Mesenchymal stem cell of the bone marrow (primary cell): ENCODE measurements around the gene TMEM182.

DNA sequence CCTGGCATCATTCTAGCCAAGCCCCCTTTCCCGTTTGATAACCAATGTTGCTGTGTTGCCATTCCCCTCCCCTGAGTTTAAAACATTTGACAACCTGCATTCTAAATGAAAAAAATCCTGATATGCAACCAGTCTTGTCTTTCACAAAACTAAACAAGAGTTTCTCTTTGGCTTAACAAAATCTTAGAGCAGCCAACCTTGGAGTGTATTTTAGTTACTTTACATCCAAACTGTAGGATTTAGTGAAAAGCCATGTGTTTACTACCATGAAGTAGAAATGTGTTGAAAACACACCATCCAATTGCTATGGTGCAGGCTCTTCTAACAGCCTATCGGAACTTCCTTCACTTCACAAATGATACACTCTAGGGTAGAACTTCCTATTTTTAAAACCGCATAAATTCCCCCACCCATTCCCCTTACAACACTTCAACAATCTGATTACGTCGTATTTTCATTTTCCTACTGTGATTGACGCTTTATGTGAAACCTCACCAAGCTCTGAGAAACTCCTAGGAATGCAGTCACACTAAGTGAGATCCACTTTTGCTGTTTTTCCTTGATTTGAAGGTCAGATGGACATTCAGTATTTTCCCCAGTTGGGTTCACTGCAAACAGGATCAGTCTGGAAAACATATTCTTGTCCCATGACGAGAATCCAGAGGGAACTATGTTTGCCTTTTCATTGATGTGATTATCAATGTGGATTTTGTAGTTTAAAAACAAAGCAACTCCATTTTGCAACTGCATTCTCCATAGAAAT is 74.4 kb upstream of the MAP4K4 start:
- CAGE, long polyA plus RNA = no peak

DNA sequence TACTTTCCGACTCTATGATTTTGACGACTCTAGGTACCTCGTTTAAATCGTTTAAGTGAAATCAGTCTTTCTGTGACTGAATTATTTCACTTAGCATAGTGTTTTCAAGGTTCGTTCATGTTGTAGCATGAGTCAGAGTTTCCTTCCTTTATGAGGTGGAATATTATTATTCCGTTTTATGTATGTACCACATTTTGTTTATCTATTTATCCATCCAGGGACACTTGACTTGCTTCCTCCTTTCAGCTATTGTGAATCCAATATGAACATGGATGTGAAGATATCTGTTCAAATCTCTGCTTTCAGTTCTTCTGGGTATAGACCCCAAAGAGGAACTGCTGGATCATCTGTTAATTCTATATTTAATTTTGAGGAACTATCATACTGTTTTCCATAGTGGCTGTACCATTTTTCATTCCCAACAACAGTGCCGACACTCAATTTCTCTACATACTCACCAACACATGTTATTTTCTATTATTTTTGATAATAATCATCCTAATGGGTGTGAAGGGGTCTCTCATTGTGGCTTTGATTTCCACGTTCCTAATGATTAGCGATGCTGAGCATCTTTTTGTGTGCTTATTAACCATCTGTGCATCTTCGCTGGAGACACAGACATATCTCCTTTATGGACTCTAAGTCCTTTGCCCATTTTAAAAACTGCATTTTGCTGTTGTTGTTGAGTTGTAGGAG is 19.3 kb downstream of the IL1R2 start:
- CAGE, long polyA plus RNA = no peak

GRCh38 chr2:102069039-102069946 is 73.3 kb upstream of the IL1R1 start:
- CAGE, long polyA plus RNA = no peak

- CAGE, long polyA plus RNA = no peak
These were observed 32.5 kb upstream of the IL1R1 start for GRCh38 chr2:102110081-102110475.

DNA sequence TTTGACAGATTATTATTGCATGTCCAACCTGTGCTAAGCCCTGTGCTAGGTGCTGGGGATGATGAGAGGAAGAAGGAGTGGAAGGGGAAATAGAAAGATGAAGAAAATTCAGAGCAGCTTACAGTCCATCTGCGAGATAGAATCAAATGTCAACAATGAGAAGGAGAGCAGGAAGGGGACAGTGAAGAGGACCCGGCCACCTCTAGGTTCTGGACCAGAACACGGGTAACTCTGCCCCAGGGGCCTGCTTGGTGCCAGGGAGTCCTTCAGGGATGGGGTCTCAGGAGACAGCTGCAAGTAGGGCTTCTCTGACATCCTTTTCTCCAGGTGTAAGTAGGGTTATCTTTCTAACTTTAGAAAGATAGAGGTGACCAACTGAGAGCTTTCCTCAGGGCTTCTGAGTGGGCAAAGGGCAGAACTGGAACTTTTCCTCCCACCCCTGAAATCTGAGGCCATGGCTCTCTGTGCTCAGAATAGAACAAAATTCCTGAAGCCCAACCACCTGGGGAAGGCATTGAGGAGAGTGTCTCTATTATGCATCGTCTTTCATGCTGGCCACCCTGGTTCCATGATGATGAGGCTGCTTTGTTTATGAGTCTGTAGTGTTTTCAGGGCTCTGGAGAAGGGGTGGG is 30.9 kb upstream of the IL1R1 start:
- CAGE, long polyA plus RNA = no peak

DNA sequence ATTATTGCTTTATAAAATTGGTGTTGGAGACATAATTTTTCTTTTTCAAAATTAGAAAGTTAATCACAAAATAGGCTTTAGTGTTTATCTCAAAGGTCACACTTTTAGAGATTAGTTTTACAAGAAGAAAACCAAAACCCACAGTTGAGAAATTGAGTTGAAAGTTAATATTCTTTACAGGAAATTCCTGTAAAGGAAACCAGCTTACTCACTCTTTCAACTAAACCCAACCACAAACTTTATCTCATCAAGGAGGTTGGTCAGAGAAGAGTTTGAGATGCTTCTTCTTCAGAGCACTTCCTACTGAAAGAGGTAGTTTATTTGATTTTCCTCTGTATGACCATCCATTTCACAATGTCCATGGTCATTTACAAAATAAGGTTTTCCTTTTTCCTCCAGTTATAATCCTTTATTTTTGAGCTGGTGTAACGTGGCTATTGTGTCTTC is 4.6 kb upstream of the IL18RAP start:
- CAGE, long polyA plus RNA = no peak

DNA sequence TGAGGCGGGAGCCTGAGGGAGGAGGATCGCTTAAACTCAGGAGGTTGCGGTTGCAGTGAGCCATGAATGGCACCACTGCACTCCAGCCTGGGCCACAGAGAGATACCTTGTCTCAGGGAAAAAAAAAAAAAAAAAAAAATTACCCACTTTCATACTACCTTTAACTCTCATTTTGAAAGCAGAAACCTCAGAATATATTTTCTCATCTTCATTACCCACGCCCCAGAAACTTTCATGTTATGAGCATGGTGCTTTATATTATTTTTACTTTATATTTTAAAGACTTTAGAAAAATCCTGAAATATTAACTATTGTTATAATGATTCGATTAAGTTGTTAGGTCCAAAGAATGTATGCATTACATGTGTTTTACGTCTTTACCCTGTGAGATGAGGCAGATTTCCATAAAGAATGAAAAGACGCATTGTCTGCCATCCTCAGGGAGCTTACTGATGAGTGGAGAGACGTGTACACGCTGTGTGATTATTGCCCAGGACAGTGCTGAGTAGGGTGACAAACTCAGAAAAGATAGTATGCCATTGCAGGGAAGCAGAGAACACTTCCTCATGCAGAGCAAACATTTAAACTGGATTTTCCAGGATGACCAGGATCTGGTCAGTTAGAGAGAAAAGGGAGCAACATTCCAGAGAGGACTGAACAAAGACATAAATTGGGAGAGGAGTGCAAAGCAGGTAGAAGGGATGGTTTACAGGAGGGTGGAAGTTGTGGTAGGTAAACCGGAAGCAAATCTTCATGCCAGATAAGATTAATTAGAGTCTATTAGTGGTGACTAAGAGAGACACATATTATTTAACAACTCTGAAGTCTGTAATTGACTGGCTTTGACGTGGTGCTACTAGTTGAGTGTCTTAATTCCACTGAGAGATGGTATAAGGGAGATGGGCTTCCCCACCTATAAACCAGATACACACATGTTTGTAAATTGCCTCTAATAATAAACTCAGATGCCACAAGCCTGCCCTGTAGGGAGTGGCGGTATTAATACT is 2.2 kb downstream of the SLC9A2 start:
- CAGE, long polyA plus RNA = no peak

- CAGE, long polyA plus RNA = no peak
These were observed at the start of gene TMEM182 for GRCh38 chr2:102761558-102762150. TSS of gene TMEM182 (plus strand) at chr2:102762031.

- CAGE, long polyA plus RNA = no peak
These were observed 197.3 kb upstream of the POU3F3 start for GRCh38 chr2:104656537-104657154.

- CAGE, long polyA plus RNA = no peak
These were observed 8.2 kb downstream of the POU3F3 start for GRCh38 chr2:104862114-104862419.

- CAGE, long polyA plus RNA = no peak
These were observed 98.0 kb upstream of the GPR45 start for GRCh38 chr2:105143281-105144260.

GRCh38 chr2:105275315-105275703 is 33.8 kb downstream of the GPR45 start:
- CAGE, long polyA plus RNA = no peak

DNA sequence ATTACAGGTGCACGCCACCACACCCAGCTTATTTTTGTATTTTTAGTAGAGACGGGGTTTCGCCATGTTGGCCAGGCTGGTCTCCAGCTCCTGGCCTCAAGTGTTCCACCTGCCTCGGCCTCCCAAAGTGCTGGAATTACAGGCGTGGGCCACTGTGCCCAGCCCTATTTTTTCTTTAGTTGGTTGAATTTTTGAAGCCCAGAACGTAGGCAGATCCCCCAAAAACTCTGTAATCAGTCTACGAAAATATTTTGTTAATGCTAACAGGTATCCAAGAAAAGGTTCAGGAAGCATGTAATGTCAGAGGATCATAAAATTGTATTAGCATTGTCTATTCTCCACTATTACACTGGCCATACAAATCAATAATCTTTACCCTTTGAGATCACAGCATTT is 15.8 kb downstream of the FHL2 start:
- CAGE, long polyA plus RNA = no peak

DNA sequence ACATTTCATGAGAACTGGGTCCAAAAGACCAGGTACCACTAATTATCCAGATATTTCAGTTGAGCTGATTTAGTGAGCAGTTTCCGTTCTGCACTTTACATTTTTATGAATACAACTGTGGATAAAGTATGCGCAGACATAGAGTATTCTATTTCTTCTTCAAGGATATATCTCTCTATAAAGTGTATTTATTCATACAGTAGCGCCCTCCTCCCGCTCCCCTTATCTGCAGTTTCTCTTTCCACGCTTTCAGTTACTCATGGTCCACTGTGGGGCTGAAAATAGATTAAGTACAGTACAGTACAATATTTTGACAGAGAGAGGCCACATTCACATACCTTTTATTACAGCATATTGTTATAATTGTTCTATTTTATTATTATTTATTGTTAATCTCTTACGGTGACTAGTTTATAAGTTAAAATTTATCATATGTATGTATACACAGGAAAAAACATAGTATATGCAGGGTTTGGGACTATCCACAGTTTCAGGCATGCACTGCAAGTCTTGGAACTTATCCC is 19.7 kb upstream of the FHL2 start:
- CAGE, long polyA plus RNA = no peak

GRCh38 chr2:105431622-105432491 is 33.0 kb upstream of the FHL2 start:
- CAGE, long polyA plus RNA = no peak

GRCh38 chr2:105444187-105444641 is 45.4 kb upstream of the FHL2 start:
- CAGE, long polyA plus RNA = no peak

DNA sequence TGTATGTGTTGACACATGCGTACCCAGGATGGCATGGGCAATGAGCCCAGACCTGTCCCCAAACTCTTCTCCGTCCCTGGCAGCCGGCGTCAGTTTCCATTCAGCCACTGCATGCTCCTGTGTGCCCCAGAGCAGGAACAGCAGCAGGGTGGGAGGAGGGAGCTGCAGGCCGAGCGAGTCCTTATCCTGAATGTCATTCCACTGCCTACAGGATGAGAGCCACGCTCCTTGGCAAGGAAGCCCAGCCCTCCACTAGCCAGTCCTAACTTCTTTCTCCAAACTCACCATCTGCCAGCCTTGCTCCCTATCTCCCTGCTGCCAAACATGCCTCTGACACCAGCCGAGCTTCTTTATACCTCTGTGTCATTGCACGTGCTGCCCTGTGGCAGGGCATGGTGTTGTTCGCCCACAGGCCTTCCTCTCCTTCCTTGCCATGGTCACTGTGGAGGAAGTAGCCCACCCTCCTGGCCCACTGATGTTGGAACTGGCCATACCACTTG is 116.9 kb upstream of the FHL2 start:
- CAGE, long polyA plus RNA = no peak

- CAGE, long polyA plus RNA = no peak
These were observed 116.4 kb downstream of the NCK2 start for GRCh38 chr2:105861157-105861541.

GRCh38 chr2:106085241-106086183 is 20.0 kb downstream of the ECRG4 start:
- CAGE, long polyA plus RNA = no peak

DNA sequence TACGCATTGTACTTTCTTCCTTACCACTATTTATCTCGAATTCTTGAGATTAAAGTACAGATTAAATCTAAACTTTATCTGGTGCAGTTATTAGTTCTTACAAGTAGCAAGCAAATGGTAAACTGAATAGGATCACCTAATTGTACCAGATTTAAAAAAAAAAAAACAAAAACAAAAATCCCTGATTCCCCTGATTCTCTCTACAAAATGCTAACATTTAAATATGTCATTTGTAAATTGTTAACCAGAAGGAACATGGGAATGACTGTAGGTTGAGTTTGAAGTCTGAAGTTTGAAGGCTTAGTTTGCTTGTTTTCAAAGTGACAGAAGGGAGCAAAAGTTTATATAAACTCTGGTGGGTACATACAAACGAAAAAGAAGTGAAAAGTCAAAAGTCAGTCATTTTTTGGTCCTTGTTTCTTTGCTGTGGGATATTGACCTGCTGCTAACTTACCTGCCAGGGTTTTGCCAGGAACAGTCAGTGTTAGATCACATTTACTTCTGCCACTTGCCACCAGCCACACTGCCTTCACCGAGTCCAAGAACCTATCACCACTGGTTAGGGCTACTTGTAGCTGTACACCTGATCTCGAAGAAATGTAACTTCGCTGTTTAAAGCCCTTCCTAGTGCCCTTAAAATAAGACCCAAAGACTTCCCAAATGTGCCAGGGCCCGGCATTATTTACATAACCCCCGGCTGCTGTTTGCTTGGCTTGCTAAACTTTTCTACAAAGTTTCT is 79.4 kb downstream of the RGPD3 start:
- CAGE, long polyA plus RNA = no peak